NT2/D1 (cell line): ENCODE measurements around a stretch of chr12.

GRCh38 chr12:93130295-93130801, 201.3 kb upstream of the EEA1 start:
- RRBS, 2 experiments = no CpG with 5 or more reads among the region's 4 CpGs

GRCh38 chr12:93198008-93198656, 179.6 kb upstream of the NUDT4 start:
- RRBS, 2 experiments = no CpG with 5 or more reads among the region's 6 CpGs

GRCh38 chr12:93570697-93571377, 1.6 kb upstream of the SOCS2 start:
- RRBS, 2 experiments = 1 to 2% methylated on average over 23 to 28 of the region's 85 CpGs

DNA sequence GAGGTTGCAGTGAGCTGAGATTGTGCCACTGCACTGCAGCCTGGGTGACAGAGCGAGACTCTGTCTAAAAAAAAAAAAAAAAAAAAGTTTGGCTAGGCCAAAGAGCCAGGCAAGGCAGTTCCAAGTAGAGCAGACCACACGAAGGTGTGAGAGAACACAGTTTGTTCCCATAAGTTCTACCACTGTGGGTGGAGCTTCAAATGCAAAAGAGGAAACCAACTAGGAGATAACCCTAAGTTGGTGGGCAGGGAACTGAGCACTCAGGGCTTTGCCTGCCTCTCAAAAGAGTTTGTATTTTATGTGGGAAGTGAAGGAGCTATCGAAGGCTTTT, 15.1 kb downstream of the SOCS2 start:
- RRBS, 2 experiments = no CpG with 5 or more reads among the region's 3 CpGs

- RRBS, 2 experiments = no CpG with 5 or more reads among the region's 5 CpGs
These were observed 14.0 kb upstream of the CRADD start for GRCh38 chr12:93662920-93663829.

DNA sequence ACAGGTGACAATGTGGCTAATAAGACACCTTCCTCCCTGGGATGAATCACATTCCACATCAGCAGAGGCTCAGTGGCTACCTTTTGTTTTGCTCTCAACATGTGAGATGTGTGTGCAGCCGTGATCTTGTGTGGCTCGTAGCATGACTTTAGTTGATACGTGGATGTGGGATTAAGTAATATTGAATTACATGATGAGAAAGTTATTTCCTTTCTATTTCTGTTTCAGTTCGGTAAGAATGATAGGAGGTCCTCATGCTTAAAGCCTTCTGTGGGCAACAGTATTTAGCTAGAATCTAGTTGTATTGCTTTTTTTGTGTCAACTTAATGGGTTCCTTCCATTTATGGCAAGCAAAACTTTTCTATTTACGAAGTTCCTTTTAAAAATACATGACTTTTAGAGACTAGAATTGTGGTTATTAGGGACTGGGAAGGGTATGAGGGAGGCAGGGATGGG, 7.7 kb downstream of the CRADD start:
- RRBS, 2 experiments = no CpG with 5 or more reads among the region's 5 CpGs

GRCh38 chr12:93711314-93711830, 34.2 kb downstream of the CRADD start:
- RRBS, 2 experiments = no CpG with 5 or more reads among the region's 1 CpG

- RRBS, 2 experiments = no CpG with 5 or more reads among the region's 5 CpGs
These were observed 98.0 kb downstream of the CRADD start for GRCh38 chr12:93775114-93775606.

DNA sequence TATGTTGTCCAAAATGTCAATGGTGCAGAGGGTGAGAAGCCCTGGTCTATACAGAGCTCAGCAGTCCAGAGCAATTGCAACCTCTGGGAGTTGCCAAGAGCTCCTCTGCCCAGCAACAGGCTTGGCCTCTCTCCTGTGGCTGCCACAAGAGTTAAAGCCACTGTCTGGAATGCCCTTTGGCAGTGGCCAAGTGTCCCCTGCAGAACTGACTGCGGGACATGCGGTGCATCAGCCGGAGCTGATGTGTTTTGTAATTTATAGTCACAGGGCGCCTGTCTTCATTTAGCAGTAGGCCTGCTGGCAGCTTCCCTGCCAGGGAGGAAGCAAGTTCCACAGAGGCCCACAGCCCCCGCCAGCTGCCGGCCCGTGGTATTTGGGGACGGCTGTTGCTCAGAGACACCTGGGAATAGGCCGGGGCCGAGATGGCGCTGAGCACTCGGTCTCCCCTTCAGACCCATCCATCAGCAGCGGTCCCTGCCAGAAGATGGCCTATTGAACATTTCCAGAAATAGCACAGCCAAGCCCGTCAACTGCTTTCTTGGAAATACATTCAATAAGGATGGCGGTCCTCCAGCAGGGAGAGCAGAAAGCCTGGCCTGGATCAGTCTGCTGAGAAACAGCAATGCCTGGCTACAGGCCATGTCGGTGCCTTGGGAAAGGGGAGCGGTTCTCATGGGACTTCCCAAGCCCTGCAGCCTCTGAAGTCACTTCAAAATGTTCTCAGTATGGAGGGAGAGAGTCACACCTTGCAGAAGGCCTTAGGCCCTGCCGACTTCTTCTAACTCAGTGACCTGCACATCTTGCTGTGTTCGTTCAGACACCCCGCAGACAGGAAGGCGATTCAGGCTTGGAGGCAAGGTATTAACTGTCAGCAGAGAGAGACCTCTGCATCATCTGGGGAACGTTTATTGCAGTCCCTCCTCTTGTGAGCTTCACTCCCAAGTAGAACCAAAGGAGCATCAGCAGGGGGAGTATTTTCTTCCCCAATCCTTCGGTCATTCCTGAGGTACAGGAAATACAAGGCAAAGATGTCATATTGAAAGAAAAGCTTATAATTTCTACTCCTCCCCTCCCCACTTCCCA, 217.5 kb downstream of the CRADD start:
- RRBS, 2 experiments = 80% methylated on average over 1 of the region's 23 CpGs; no CpG with 5 or more reads in 1 of the 2 experiments

GRCh38 chr12:93943719-93944181, 204.6 kb upstream of the PLXNC1 start:
- RRBS, 2 experiments = no CpG with 5 or more reads among the region's 2 CpGs

- RRBS, 2 experiments = no CpG with 5 or more reads among the region's 10 CpGs
These were observed 48.7 kb upstream of the PLXNC1 start for GRCh38 chr12:94099609-94100112.

DNA sequence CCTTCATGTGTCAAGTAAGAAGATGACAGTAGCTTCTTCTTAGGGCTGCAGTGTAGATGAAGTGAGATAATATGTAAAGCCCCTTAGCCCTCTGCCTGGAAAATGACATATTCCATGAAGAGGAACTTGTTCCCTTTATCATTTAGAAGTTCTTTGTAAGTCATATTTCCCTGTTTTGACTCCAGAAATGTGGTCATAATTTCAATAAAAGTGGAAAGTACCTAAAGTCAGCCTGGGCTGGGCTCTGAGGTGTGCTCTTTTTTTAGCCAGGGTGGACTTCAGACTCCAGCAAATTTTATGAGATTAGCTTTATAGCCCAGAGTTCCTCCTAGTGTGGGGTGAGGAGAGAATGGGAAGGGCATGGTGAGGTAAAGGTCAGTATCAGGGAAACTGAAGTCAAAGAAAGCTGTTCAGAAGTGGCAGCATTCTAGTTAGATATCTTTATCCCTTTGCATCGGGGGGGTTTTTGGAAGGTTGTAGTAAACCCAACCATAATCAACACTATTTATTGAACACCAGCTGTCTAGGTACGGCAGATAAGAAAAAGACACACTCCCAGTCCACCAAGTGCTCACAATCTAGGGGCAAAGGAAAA, 92.5 kb downstream of the TMCC3 start:
- RRBS, 2 experiments = no CpG with 5 or more reads among the region's 2 CpGs

DNA sequence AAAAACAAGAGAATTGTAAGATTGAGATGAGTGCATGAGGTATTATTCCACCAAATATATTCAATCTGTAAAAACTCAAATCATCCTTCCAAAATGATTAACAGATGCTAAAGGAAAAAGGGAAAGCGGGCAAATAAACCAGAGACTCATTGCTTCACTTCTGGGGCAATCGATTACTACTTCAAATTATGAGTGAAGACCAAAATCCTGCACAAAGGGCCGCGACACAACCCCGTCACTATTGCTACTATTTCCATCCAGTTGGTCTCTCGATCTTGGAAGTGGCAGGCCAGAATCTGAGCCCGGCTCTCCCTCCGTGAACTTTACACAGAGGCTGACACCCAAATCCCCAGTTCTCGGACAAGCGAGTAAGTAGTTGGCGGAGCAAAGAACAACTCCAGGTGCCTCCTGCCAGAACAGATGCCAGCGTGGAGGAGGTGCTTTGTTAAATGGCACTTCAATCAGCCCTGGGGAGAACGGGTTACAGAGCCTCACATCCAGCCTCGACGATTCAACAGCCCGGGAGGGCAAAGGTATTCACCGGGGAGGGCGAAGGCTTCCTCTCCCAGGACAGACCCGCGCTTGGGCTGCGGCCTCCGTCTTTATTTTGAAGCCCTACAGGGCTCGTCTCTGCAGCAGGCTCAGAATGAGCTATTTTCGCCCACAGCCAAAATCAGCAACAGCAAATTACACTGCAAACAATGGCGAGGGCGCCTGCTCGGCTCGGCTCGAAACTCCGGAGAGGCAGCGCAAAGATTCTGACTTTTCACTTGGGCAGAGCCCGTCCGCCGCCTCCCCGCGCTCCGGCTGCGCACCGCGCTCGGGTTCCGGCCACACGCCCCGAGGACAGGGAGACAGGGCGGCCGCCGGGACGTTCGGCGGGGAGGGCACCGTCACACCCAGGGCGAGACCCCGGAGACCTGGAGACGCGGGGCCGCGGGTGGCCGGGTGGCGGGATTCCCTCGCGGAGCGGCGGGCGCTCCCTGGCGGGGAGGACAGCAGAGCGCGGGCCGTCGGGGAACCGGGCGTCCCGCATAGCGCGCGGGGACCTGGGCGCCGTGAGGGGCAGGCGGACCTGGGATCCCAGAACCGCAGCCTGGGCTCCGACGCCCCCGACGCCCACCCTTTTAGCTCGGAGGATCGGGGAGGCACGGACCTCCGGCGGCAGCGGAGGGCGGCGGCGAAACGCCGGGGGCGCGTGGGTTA, 883 bp downstream of the TMCC3 start:
- RRBS, 2 experiments = under 1 to 1% methylated on average over 35 of the region's 96 CpGs

GRCh38 chr12:94832694-94833689, 170.5 kb downstream of the NDUFA12 start:
- RRBS, 2 experiments = no CpG with 5 or more reads among the region's 16 CpGs

- RRBS, 2 experiments = no CpG with 5 or more reads among the region's 3 CpGs
These were observed 100.5 kb downstream of the VEZT start for GRCh38 chr12:95317997-95318675.

DNA sequence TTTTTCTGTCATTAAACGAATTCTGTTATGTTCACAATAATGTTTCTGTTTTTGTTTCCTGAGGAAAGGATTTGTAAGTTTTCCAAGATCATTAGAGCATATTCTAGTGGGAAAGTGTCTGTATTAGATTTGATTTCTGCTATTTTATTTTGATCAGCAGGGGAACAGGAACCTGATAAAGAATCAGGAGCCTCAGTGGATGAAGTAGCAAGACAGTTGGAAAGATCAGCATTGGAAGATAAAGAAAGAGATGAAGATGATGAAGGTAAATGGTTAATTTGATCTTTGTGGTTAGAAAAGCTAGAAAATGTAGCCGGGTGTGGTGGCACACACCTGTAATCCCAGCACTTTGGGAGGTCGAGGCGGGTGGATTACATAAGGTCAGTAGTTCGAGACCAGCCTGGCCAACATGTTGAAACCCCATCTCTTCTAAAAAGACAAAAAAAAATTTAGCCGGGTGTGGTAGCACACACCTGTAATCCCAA, 2.0 kb downstream of the METAP2 start:
- RRBS, 2 experiments = no CpG with 5 or more reads among the region's 6 CpGs

DNA sequence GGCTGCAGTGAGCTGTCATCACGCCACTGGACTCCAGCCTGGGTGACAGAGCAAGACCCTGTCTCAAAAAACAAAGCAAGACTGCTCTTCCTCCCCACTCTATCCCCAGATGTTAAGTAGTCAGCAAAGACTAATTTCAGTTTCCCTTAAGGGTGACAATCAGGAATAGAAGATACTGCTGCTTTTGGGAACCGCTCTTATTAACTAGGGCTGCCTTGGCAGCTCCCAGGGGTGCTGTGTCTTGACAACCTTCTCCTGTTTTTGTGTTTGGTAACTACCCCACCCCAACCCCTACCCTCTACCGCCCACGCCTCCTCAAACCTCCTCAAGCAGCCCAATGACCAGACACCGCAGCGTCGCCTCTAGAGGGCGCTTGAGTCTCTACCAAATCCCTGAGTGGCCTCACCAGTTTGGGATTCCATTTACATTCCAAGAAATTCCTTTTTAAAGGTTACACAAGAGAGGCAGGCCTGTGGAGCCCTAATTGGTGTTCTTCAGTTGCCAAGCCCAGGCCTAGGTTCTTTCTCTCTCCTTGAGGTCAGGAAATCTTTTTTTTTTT, 72.2 kb upstream of the USP44 start:
- RRBS, 2 experiments = no CpG with 5 or more reads among the region's 8 CpGs

- RRBS, 2 experiments = no CpG with 5 or more reads among the region's 4 CpGs
These were observed 69.2 kb downstream of the NTN4 start for GRCh38 chr12:95721277-95721754.

GRCh38 chr12:95848655-95849056, 10.1 kb upstream of the SNRPF start:
- RRBS, 2 experiments = no CpG with 5 or more reads among the region's 6 CpGs